Cerebral cortex (tissue), 2 donors: ENCODE measurements around a stretch of chr11.

- PRO-cap, 2 experiments: no peak in any of the 2 experiments
Measured at GRCh38 chr11:1685590-1685737, 11.5 kb upstream of the KRTAP5-6 start.

GRCh38 chr11:1744493-1745793 lies 5.5 kb downstream of the IFITM10 start:
- PRO-cap, 2 experiments: no peak in any of the 2 experiments

- PRO-cap, 2 experiments: peak in 1 of 2 experiments; most common plus-strand start chr11:1748523 (in 1); most common minus-strand start chr11:1748276 (in 1)
Measured at GRCh38 chr11:1748056-1748580, 2.3 kb downstream of the IFITM10 start.

DNA sequence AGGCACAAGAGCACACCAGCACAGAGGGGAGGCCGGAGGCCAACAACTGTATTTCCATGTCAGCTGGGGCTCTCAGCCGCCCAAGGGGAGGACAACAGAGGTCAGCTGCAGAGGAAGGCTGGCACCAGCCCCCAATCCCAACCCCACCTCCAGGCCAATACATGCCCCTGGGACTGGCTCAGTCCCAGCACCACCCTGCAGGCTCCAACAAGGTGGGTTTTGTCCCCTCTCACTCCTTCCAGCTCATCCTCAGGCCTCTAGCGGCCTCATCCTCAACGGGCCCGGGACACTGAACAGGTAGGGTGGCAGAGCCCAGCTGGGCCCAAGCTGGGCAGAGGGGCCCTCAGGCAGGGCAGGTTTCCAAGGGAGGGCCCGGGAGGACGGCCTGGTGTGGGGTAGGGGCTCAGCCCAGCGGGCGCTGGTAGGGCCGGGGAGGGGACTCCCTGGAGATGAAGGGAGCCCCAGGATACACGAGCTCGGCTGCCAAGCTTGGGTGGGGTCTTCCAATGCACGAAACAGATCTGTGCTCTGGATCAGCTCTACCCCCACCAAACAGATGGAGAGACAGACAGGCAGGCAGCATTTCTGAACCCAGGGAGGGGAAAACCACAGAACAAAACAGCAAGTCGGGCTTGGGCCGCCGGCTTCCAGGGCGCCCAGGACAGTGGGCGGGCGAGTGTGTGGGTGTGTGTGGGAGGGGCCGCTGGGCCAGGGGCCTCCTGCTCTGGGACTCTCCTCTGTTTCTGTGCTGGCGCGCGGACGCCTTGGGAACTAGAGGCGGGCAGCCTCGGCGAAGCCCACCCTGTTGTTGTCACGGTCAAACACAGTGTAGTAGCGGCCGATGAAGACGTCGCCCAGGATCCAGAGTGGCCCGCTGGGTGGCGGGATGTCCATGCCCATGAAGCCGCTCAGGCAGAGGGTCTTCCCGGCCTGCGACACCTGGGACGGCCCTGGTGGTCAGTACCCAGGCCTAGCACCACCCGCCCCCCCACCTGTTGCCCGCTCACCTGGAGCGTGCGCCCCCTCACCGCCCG lies 2.7 kb upstream of the IFITM10 start:
- PRO-cap, 2 experiments: no peak in any of the 2 experiments

DNA sequence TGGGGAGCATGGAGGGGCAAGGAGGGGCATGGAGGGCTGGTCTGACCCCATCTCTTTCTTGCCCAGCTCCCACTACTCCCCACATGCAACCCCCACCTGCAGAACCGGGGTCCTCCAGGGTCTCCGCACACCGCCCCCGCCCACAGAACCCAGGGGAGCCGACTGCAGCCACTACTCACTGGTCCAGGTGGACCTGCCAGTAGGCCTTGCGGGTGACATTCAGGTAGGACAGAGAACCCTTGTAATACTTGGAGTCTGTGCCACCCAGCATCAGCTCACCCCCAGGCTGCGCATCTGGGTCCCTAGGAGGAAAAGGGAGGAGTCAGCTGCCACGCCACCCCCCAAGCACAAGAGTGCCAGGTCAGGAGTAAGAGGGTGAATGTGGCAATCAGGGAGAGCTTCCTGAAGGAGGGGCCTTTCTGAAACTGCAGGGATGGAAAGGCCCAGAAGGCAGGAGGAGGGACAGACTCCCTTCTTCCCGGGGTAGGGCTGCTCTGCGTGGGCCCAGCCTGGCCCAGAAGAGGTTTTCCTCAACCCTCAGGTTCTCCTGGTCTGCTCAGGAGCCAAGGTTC lies 4.4 kb upstream of the IFITM10 start:
- PRO-cap, 2 experiments: no peak in any of the 2 experiments

- PRO-cap, 2 experiments: peak in 1 of 2 experiments; most common plus-strand start chr11:1760708 (in 1); most common minus-strand start chr11:1760619 (in 1)
Measured at GRCh38 chr11:1760161-1761631, 3.0 kb downstream of the CTSD start.

DNA sequence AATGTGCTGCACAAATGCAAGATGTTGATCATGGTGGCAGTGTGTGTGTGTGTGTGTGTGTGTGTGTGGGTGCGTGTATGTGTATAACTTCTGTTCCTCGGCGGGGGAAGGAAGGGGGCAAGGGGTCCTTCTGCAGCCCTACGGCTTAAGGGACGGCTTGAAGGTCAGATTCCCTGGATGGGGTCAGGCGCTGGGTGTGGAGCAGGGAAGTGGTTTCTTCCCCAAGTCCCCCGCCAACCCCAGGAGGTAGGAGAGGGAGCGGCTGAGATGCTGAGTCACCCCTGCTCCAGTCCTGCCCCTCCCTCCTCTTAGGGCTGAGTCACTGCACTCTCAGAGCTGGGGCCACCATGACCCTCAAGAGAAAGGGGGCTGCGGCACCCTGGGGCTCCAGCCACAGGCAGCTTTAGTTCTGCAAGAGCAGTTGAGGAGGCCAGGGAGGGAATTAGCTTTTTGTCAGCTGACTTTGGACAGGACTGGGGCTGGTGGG lies 8.7 kb upstream of the CTSD start:
- PRO-cap, 2 experiments: no peak in any of the 2 experiments

DNA sequence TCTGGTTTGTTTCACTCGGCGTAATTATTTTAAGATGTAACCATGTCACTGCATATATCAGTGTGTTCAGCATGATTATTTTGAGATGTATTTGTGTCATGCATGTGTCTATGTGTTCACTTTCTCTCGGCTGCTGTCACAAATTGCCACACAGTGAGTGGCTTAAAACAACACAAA lies 22.5 kb upstream of the CTSD start:
- PRO-cap, 2 experiments: no peak in any of the 2 experiments

DNA sequence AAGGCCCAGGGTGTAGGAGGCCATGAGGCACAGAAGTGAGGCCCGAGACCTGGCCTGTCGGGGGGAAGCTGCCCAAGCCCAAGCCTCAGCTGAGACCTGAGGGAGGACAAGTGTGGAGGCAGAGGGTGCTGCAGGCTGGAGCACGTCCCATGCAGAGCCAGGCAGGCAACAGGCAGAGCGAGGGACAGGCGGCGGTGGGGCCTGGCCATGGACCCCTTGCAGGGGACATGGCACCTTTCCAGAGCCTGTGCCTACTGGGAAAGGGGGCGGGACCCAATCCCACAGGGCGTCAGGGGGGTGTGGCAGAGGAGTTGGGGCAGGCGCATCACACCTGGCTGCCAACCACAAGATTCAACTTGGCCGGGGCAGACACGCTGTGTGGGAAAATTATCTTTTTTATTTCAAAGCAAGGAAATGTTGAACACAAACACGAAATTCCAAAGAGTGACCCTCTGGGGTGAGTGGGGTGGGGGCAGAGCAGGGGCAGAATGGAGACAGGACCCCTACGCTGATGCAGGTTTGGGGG lies 4.4 kb downstream of the TNNI2 start:
- PRO-cap, 2 experiments: no peak in any of the 2 experiments

DNA sequence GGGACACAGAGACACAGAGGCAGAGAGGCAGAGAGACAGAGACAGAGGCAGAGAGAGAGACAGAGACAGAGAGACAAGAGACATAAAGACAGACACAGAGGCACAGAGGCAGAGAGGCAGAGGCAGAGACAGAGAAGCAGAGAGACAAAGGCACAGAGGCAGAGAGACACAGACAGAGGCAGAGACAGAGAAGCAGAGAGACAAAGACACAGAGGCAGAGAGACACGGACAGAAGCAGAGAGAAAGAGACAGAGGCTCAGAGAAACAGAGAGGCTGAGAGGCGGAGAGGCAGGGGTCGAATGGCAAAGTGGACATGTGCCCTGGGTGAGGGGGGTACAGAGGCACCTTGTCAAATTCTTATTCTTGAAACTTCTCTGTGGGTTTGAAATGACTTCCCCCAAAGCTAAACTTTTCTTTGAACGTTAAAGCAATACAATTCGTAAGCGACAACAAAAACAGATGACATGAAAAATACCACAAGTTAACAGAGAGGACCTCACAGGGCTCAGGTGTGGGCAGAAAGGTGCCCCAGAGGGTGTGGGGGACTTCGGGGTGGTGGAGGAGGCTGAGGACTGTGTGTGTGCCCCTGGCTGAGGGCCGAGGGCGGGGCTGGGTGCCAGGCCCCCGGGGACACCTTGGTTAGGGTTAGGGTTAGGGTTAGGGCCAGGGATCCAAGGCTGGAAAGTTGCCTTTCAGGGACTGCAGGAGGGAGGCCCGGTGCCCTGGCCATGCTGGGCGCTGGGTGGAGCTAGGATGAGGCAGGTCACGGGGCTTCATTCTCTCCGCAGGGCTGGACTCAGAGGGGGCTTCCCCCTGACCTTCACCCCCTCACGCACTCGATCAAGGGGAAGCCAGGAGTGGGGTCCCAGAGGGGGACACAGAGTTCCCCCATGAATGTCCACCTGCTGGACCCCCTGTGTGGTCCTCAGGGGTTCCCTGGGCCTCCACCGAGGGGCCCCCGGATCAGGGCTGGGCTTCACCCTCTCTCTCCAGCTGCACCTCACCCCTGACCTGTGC lies 6.7 kb downstream of the TNNI2 start:
- PRO-cap, 2 experiments: no peak in any of the 2 experiments

GRCh38 chr11:1873072-1874135 lies 18.3 kb downstream of the PRR33 start:
- PRO-cap, 2 experiments: no peak in any of the 2 experiments

DNA sequence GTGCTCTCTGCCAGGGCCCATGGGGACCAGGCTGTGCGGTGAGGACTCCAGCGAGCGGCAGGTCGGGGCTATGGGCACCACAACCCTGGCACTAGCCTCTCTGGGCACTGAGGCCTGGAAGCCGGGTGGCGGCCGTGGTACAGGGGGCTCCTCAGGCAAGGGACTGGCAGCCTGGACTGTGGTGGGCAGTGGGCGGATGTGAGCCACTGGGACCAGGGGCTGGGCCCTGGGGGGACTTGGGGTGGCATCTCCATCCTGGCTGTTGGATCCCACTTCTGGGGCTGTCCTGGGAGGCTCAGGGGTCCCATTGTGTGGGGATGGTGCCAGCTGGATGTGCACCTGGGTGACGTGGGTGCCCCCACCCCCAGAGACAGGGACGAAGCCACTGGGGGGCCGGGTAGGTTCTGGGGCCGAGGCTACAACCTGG lies 2.0 kb downstream of the PRR33 start:
- PRO-cap, 2 experiments: no peak in any of the 2 experiments

DNA sequence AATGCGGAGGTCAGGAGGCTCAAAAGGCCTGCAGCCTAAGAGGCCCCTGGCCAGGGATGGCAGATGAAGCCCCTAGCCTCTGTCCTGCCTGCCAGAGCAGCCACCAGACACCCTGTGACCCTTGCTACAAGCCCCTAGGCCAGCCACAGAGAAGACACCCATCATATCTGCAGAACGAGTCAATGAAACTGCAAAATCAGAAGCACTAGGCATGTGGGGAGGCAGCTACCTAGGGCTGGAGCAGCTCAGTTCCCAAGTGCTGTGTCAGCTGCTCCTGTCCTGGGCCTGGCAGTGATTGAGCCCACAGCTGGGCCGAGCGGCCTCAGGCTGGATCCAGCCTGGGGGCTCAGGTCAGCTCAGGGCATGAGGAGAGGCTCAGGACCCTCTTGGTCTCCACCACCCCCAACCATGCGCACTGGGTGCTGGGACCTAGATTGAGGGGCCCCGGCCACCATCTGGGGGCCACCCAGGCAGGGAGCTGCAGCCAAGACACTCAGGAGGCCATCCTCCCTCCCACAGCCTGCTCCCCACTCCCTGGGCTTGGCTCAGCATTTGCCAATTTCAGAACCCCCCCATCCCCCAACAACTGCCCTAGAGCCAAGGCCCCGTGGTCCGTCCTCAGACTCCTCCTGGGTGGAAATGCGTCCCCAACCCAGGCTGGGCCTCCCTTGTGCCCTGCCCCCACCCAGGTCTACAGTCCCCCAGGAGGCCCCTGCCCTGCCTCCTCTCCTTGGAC lies 2.5 kb upstream of the TNNT3 start:
- PRO-cap, 2 experiments: no peak in any of the 2 experiments

DNA sequence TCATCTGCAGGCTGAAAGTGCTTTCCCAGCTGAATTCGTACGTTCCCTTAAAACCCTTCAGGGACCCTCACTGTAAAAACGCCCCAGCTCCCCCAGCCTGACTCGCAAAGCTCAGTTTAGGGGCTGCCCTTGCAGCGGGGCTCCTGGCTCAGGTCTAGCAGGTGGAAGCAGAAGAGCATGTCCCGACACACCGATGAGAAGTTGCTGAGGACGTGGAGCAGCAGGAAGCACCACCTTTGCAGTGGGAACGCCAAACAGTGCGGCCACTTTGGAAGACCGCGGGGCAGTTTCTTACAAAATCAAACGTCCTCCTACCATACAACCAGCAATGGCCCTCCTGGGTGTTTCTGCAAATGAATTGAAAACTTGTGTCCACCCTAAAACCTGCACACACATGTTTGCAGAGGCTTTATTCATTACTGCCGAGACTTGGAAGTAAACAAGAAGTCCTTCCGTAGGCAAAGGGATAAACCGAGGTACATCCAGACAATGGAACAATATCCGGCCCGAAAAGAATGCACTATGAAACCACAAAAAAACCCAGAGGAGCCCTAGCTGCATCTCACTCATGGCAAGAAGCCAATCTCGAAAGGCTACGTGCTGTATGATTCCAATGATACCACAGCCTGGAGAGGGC lies 3.4 kb upstream of the MRPL23 start:
- PRO-cap, 2 experiments: no peak in any of the 2 experiments

DNA sequence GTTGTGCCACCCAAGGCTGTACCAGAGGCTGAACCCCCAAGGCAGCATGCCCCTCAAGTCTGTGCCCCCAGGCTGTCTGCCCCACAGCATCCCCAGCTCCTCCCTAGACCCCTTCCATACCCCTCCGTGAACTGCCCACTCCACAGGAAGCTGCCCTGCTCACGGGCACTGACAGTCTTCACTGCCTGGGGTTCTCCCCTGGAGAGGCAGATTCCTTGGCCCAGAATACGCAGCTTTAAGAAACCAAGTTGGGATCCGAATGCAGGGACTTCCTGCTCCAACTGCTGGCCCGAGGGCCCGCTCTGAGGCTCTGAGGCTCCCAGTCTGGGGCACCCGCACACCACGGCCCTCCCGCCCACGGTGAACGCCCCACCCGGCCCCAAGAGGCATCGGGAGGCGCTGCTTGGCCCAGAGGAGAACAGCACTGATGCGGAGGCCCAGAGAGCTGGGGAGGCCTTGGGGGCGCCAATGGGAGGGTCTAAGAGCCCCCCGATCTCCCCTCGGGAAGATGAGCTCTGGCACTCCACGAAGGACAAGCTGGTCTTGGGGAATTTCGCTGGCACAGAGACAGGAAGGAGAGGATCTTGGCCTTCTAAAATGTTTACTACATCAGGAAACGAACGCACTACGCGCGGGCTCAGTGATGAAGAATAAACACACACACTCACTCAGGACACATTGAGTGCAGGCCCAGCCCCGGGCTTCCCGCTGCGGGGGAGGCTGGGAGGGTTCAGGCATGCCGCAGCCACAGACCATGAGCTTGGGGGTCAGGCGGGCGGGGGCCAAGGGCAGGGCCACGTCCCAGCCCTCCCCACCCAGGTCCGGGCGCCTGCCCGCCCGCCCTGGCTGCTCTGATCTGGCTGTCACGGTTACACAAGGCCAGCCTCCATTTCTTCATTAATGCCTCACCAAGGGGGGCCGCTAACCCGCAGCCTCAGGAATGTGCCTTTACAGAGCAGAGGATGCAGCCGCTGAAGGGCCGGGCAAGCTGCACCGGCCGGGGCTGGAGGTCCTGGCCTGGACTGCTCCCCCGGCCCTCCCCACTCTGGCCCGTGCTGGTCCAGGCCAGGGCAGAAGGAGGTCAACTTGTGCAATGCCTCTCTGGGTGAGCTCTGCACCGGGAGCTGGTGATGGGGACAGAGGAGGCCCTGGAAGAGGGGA lies 42.0 kb downstream of the IGF2 start:
- PRO-cap, 2 experiments: no peak in any of the 2 experiments

DNA sequence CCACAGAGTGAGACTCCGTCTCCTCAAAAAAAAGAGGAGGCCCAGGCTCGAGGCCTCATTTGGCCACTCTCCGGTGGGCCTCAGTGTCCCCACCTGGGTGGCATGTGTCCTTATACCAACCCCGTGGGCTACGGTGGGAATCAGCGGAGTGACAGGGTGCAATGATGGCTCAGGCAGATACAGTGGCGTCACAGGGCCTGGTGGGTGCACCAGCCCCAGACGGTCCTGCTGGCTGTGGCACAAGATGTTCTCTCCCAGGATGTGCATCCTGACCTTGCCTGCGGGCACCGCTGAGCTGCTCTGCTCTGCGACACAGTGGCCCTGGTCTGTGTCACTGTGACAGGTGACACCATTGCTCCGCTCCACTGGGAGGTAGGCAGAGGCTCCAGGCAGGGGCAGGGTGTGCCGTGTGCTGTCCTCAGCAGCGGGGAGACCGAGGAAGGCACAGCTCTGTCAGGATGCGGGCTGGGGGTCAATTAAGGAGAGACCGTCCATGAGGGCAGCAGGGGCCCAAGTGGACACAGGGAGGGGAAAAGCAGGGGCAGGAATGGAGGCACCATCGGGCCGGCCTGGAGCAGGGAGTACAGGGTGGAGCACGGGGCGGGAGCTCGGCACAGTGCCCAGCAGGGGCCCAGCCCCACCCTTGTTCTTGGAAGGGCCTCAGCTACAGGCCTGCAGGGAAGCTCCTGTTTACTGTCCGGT lies 21.7 kb upstream of the TH start:
- PRO-cap, 2 experiments: no peak in any of the 2 experiments

GRCh38 chr11:2214319-2214942 lies 42.8 kb upstream of the TH start:
- PRO-cap, 2 experiments: no peak in any of the 2 experiments

DNA sequence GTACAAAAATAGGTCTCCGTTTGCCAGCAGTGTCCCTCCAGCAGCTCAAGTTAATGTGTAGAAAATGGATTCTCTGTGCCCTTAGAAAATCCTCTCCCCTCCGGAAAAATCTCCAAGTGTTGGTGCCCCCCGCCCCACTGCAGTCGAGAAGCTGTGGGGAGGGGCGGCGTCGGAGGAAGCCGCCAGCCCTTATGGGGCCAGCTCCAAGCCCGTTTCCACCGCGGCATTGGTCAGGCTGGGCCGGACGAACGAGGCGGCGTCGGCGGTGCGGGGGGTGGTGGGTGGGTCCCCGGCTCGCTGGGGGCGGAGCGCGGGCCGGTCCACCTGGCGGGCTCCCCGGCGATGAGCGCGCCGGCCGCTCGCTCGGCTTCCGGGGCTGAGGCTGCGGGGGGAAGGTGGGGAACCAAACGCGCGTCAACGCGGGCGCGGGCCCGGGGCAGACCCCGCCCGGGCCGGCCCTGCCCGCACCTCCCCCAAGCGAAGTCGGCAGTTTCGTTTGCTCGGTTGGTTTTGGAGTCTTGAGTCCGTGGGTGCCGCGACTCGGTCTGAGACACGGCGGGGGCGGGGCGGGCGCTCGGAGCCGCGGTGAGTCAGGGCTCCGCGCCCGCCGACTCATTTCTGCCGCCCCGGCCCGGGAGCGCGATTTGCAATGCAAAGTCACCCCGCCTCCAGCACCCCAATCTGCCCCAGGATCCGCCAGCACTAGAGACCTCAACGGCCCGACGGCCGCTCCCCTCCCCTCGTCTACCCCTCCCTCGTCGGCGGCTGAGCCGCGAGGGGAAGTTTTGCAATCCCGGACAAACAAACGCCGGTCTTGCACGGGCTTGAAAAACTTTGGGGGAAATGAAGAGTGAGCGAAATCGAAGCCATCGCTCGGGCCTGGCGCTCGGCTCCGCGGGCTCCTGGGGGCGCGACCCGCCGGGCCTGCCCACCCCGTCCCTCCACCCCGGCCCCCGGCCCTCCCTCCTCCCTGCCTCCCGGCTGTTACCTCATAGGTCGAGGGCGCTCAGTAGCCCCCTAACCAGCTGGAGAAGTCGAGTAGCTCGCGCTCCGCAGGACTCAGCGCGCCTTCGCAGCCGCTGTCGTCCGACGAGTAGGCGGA lies 1.3 kb downstream of the ASCL2 start:
- PRO-cap, 2 experiments: peak in 1 of 2 experiments; most common plus-strand start position 854 of the sequence (in 1); most common minus-strand start position 620 of the sequence (in 1)

DNA sequence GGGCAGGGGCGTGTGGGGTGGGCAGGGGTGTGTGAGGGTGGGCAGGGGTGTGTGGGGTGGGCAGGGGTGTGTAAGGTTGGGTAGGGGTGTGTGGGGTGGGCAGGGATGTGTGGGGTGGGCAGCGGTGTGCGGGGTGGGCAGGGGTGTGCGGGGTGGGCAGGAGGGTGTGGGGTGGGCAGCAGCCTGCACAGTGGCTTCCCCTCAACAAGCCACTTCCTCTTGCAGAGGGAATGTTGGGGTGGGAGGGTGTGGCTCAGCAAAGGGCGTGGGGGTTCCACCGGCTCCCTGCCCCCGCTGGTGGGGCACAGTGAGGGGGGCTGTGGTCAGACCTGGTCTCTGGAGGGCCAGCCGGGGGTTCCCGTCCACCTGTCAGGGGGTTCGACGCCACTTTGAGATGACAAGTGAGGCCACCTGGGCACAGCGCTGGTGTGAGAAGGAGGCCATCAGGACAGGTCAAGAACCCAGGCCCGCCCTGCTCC lies 1.5 kb downstream of the C11orf21 start:
- PRO-cap, 2 experiments: no peak in any of the 2 experiments

- PRO-cap, 2 experiments: no peak in any of the 2 experiments
Measured at GRCh38 chr11:2300935-2301706, 597 bp downstream of the C11orf21 start.